Mammary epithelial cell (primary cell): ENCODE results near the genes CASTOR1 and PES1.

DNA sequence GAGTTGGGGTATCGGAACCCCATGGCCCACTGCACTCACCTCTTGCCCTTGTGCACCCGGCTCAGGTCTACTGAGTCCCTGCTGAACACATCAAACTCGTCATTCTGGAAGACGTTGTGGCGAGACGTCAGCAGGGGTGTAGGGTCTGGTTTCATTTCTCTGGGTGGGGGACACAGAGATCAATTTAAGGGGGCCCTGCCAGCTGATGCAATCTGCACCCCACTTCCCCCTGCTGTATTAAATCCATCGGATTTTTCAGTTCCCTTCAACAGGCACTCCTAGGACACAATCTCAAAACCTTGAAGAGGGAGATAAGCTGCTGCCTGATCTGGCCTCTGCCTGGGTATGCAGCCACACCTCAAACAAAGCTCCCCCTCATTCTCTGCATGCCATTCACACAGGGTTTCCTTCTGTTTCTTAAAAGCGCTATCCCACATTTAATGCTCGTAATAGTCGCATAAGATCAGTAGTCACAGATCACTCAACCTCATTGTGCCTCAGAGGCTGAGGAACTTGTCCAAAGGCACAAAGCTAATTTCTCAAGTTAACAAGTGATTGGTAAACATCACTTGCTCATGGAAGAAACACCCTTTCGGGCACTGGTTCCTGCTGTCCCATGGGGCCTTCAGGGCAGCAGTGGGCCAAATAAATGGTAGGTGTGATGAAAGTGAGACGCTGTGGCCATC, 33.9 kb downstream of the UQCR10 start:
- CAGE, long polyA plus RNA, result no peak
- RRBS, result no CpG with 5 or more reads among the region's 12 CpGs

DNA sequence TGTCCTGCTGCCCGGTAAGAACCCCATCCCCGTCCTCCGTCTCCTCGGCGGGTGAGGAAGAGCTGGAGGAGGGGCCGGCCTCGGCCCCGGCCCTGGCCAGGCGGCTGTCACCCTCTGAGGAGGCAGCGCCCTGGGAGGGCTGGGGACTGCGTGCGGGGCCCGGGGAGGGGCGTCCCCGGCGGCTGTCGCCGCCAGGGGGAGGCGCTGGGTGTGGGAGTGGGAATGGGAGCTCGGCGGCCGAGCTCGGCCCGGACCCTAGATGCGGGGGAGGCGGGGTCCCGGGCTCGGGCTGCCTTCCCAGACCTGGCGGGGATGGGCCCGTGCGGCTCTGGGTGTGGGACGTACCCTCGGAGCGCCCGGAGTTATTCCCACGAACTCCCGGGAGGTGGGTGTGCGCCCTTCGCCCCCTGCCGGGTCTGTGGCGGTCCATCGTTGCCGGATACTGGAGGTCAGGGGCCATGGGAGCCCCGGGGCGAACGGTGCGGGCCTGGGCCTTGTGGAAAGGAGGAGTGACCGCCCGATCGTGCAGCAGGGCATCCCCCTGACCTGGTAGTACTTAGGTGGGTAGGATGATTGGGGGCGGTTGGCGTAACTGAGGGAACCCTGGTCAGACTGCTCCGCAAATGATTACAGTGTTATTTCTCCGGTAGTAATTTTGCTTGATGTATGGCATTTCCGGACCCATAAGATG, 517 bp downstream of the MTMR3 start:
- CAGE, long polyA plus RNA, result no peak
- RRBS, result 4% methylated on average over 28 of the region's 55 CpGs

DNA sequence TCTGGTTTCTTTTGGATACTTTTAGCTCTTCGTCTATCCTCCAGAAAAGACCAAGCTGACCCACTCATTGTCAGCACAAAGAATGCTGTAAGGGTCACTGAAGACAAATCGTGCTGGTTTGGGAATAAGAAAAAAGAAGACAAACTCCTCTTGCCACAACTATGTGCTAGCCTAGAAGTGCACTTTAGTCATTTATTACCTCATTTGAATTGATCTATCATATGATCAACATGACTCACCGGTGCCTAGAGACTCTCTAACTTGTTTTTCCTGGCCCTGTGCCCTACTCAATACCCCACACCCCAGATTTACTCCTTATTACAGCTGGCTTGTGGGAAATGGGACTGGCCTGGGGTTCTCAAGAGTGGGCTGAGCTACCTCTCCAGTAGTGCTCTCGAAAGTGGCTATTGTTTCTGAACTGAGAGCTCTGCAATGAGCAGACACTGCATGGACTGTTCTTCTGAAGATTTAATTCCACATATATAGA, 35.9 kb upstream of the HORMAD2 start:
- CAGE, long polyA plus RNA, result no peak
- RRBS, result no CpG with 5 or more reads among the region's 4 CpGs

GRCh38 chr22:30047272-30047878, 32.9 kb upstream of the HORMAD2 start:
- CAGE, long polyA plus RNA, result no peak
- RRBS, result no CpG with 5 or more reads among the region's 4 CpGs

DNA sequence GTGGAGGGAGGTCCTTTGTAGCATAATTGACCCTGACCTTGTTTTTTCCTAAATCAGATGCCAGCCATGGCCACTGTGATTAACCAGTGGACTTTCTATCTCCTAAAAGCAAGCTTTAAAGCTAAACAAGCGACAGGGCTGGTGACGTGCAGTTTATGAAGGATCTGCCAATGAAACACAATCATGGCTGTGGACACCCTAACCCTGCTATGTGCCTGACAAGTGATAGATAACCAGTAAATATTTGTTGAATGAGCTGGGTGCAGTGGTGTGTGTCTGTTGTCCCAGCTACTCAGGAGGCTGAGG, 64.2 kb downstream of the LIF start:
- CAGE, long polyA plus RNA, result no peak
- RRBS, result no CpG with 5 or more reads among the region's 2 CpGs

- CAGE, long polyA plus RNA, result no peak
- RRBS, result no CpG with 5 or more reads among the region's 26 CpGs
Observed at GRCh38 chr22:30247437-30248410, 1.2 kb upstream of the LIF start.

DNA sequence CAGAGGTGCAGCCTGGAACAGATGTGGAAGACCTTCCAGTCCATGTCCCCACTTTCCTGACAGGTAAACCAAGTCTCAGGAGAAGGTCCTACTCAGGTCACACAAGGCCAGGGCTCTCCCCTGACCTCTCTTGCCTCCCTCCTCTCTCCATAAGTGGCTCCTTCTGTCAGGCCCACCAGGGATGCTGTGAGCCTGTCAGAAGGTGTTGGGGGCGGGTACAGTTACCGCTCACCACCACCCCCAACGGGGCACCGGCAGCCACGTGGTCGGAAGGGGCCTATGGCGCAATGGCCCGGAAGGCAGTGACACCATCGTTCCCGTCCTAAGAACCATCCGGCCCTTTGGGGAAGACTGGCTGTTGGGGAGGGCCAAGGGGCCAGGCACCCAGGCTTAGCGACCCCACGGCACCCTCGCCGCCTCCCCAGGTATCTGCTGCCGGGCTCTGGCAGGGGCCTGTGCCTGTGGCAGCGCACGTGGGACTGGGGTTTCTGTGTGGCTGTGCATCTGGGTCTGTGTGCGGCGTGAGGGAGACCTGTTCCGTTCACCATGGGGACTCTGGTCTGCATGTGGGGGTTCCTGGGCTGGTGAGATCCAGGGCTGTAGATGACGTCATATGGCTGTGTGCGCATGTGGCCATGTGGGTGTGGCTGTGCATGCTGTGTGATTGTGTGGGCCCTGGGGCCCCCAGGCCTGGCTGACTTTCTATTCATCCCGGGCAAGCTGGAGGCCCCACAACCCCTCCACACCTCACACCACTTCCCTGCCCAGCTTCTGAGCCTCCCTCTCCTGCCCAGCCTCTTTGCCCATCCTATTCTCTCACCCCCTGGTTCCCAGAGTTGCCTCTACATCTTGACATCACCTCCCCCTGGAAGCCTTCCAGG, 734 bp downstream of the OSM start:
- CAGE, long polyA plus RNA, result no peak
- RRBS, result 79% methylated on average over 8 of the region's 24 CpGs

DNA sequence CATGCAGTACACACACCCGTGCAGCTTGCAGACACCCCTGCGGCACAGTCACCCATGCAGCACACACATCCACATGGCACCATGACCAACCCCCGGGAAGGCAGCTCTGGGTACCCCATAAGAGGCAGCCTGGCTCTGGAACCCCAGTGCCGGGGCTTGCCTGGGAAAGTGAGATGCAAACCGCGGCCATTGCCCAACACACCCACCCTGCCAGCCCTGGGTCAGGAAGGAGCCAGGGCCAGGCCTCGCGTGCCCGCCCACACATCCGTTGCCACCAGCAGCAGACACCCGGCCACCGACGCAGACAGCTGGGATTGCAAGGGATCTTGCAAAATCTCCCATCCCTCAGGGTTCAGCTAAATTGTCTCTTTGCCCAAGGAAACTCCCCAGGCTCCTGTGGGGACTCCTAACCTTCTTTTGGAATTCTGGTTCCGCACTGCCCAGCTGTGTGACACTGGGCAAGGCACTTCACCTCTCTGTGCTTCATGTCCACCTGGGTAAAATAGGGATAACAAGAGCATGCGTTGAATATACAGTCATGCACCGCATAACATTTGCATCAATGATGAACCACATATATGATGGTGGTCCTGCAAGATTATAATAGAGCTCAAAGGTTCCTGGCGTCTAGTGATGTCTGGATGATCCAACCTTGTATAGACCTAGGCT, 9.8 kb downstream of the CASTOR1 start:
- CAGE, long polyA plus RNA, result no peak
- RRBS, result 5% methylated on average over 2 of the region's 17 CpGs

- CAGE, long polyA plus RNA, result no peak
- RRBS, result 2% methylated on average over 17 of the region's 105 CpGs
Observed at GRCh38 chr22:30288940-30290203, at the start of gene CASTOR1. CASTOR1 (minus strand) TSS chr22:30289505.

DNA sequence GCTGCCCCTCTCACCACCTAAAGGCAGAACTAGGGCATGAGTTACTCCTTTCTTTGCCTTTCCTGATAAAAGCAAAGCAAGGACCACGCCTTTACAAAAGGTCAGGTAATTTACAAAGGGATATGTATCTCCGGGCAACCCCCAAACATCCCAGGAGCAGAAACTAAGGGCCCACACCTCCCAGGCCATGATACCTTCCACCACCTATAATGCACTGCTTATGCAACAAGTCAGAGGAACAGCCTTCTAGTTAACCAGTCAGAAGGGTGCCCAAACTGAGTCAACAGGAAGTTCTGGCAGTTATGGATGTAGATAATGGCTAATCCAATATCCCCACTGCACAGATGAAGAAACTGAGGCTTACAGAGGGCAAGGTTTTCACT, 16.6 kb upstream of the CASTOR1 start:
- CAGE, long polyA plus RNA, result no peak
- RRBS, result no CpG with 5 or more reads among the region's 2 CpGs

- CAGE, long polyA plus RNA, result no peak
- RRBS, result no CpG with 5 or more reads among the region's 8 CpGs
Observed at GRCh38 chr22:30311307-30311891, 15.3 kb downstream of the TBC1D10A start.

GRCh38 chr22:30355905-30356249, 817 bp downstream of the SF3A1 start:
- CAGE, long polyA plus RNA, result no peak
- RRBS, result no CpG with 5 or more reads among the region's 5 CpGs

DNA sequence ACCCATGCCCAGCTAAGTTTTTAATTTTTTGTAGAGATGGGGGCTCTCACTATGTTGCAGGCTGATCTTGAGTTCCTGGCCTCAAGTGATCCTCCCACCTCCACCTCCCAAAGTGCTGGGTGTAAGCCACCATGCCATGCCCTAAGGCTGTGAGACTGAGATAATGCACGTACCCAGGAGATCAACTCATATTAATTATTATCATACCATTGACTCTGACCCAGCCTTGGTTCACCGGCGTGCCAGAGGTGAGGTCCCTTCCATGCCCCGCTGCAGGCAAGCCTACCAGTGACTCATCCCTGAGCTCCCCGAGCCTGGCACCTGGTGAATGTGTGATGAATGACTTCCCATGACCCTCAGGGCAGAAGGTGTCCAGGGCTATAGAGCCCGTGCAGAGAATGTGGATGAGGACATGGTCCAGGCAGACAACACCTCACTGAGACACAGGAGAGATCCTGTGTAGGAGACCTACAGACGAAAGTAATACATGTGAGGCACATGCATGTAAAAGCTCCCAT, 12.1 kb downstream of the GAL3ST1 start:
- CAGE, long polyA plus RNA, result no peak
- RRBS, result no CpG with 5 or more reads among the region's 7 CpGs

- CAGE, long polyA plus RNA, result no peak
- RRBS, result no CpG with 5 or more reads among the region's 53 CpGs
Observed at GRCh38 chr22:30591644-30592469, at the start of gene PES1. PES1 (minus strand) TSS chr22:30591910.

GRCh38 chr22:30922103-30922899, 46.3 kb downstream of the MORC2 start:
- CAGE, long polyA plus RNA, result no peak
- RRBS, result no CpG with 5 or more reads among the region's 45 CpGs

GRCh38 chr22:30937812-30938443, 30.6 kb downstream of the MORC2 start:
- CAGE, long polyA plus RNA, result no peak
- RRBS, result no CpG with 5 or more reads among the region's 9 CpGs

DNA sequence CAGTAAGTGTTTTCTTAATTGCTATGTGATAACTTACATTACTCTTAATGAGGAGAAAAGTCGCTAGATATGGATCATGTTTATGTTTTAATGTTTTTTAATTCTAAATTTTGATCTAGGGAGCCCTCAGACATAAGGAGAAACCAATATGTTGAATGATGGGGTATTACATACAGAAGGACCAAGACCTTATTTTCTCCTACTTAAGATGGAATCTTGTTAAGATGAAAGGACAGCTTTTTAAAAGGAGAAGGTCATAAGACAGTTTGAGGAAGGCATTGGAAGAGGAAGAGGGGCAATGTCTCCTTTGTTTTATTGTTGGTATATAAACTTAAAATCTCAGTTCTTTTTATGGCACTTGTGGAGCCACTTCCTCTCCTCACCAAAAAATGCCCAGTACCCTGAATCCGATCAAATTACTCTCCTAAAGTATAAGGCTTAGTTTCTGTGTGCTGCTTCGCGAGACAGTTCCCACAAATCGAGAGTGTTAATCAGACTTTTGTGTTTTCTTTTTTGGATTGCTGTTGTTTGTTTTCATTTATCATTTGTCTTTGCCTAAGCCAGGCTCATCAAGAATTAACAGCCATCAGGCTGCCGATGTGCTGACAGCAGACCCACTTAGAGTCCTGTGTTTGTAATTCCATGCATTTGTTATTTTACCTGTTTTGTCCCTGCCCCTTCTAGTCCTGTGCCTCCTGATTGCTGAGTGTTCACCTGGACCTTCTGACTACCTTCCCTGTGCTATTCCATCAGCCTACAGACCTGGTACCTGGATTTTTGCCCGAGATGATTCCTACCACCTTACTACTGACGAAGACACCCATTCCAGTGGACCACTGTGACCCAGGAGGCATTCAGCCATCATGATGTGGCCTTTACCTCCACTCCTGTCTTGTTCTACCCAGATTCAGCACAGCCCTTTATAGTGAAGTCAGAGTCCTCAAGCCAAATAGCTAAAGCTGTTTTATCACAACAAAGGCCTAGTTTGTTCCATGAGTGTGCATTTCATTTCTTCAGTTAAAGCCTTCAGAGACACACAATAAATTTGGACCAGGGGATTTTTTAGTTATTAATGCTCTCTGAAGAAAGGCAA, 3.9 kb upstream of the MORC2 start:
- CAGE, long polyA plus RNA, result no peak
- RRBS, result no CpG with 5 or more reads among the region's 8 CpGs

- CAGE, long polyA plus RNA, result no peak
- RRBS, result no CpG with 5 or more reads among the region's 3 CpGs
Observed at GRCh38 chr22:30974735-30975391, 6.3 kb upstream of the MORC2 start.

GRCh38 chr22:31075766-31076514, 5.2 kb upstream of the SMTN start:
- CAGE, long polyA plus RNA, result no peak
- RRBS, result no CpG with 5 or more reads among the region's 18 CpGs

DNA sequence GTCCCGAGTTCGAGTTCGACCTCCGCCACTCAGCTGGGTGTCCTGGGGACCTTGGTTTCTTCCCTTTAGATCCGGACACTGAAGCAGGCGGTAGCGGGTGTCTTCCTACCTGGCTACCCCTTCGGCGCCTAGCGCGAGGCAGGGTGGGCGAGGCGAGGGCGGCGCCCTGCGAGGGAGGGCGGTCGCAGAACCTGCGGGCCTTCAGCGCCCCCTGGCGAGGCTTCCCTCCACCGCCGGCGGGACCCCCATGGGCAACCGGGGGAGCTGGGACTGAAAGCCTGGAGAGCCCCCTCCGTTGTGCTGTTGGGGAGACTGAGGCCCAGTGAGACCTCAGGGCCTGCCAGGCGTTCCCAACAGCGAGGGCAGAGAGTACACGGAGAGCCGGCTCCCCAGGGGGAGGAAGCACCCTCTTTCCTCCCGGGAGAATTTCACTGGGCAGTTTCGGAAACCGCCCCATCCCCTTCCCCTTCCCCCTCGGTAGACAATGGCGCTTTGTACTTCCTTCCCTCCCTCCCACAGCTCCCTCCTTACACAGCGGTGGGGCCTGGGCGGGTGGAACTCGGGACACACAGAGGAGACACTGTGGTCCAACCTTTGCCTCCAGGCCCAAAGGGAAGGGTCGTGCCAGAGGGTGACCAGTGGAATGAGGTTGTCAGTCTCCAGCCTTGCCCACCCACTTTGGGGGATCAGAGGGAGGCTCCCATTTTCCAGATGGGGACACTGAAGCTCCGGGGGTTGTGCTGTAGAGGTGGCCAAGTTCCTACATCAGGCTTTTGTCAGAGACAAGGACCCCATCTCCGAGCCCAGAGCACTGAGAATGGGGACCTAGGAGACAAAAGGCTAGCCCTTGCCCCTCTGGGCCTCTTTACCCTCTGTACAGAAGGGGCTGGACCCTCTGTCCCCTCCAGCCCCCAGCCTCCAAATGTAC, 4.3 kb downstream of the SMTN start:
- CAGE, long polyA plus RNA, result no peak
- RRBS, result 0% methylated on average over 3 of the region's 41 CpGs